Pericardium fibroblast (primary cell): ENCODE measurements around a stretch of chr1.

DNA sequence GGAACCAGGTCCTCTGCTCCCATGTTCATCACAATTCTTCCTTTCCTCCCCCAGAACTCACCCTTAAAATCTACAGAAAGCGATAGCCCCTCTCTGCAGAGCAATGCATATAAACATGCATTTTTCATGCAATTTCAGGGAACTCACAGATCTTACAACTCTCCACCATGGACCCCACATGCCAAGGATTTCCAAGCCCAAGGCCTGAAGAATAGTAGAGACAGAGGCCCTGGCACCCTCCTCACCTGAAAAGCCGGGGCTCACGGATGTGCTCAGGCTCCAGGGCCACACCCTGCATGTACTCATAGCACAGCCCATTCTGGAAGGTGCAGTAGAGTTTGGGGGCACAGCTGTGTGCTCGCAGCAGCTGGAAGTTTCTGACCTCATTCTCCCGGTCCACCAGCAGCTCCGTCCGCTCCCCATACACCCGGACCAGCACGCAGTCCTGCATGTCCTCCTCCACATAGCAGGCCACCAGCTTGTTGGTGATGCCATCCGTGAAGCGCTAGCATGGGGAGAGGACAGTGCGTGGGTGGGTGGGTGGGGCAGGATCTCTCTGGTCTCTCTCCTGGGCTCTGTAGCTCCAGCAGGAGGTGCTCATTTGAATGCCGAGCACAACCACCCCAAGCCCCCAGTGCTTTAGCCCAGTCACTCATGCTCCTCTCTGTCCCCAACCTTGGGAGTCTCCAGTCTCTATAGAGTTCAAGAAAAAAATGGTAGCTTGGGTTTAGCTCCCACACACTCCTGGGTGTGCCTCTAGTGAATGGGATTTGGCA lies 2.2 kb downstream of the ETNK2 start:
- RAMPAGE, long total RNA: no peak

GRCh38 chr1:204264752-204265319 lies 51.0 kb upstream of the GOLT1A start:
- RAMPAGE, long total RNA: no peak

DNA sequence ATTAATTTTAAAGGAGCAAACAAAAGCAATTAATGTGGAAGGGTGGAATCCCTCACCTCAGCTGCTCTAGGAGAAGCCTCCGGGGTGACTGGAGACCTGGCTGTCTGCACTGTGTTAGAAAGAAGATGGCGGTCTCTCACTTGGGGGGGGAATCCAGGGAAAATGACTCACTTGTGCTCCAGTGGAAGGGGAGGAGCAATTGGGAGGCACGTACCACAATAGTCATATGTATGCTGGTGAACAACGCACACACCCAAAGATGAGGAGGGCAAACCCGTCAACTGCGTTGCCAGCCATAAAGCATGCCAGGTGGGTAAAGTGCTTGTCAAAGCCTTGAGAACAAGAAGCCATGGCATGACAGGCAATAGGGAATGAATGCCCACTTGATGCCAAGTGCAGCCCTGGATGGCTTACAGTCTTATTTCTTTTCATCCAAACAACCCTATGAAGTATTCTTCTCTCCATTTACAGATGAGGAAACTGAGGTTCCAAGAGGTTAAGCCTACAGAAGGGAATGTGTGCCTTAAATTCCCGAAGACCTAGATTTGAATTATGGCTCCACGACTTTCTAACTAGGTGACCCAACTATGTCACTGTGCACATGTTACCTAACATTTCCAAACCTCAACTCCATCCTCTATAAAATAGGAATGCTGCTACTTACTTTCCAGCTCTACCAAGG lies 22.0 kb downstream of the PLEKHA6 start:
- RAMPAGE, long total RNA: no peak

GRCh38 chr1:204341219-204341784 lies 18.4 kb downstream of the PLEKHA6 start:
- RAMPAGE, long total RNA: no peak

DNA sequence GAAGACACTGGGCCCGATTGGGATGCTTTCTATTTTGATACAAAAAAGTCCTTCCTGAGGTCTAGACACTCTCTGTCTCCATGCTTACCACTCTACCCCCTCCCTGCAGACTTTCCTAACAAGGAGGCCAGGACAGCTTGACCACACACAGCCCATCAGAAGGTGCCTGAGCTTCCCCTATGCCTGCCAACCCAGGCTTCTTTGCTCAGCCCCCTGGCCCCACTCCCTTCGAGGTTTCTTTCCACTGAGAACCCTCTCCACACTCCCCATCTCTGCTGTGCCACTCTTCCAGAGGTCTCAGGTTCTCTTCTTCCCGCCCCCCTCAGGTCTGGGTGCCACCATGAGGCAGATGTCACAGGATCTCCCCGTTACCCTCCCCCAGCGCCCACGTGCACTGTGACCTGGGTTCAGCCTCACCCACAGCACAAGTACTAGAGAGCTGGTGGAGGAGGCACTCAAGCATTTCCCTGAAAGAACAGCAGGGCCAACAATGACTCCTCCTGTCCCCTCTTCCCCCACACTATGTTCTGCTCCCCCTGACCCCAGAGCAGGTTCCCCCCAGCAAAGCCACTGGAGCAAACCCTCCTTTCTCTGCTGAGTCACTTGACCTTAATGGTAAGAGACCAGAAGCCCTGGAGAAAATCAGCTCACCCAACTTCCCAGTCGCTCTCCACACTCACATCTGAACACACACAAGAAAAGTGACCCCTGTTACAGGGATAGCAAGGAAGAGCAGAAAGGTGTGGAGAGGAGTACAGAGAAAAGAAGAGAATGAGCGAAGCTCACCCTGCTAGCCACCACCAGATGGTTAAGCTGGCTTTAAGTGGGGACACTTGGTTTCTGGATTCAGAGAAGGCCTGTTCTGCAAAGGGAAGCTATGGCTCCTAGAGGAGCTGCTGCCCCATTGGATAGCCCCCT lies 14.3 kb downstream of the PLEKHA6 start:
- RAMPAGE, long total RNA: no peak

- RAMPAGE, long total RNA: no peak
Measured at GRCh38 chr1:204365020-204365219, 5.2 kb upstream of the PLEKHA6 start.

- RAMPAGE, long total RNA: no peak
Measured at GRCh38 chr1:204377641-204378857, 18.3 kb upstream of the PLEKHA6 start.

- RAMPAGE, long total RNA: no peak
Measured at GRCh38 chr1:204410459-204411516, 829 bp downstream of the PPP1R15B start.

- RAMPAGE, long total RNA: no peak
Measured at GRCh38 chr1:204424090-204424755, 12.6 kb upstream of the PPP1R15B start.

- RAMPAGE, long total RNA: no peak
Measured at GRCh38 chr1:204493580-204493988, 1.0 kb downstream of the PIK3C2B start.

DNA sequence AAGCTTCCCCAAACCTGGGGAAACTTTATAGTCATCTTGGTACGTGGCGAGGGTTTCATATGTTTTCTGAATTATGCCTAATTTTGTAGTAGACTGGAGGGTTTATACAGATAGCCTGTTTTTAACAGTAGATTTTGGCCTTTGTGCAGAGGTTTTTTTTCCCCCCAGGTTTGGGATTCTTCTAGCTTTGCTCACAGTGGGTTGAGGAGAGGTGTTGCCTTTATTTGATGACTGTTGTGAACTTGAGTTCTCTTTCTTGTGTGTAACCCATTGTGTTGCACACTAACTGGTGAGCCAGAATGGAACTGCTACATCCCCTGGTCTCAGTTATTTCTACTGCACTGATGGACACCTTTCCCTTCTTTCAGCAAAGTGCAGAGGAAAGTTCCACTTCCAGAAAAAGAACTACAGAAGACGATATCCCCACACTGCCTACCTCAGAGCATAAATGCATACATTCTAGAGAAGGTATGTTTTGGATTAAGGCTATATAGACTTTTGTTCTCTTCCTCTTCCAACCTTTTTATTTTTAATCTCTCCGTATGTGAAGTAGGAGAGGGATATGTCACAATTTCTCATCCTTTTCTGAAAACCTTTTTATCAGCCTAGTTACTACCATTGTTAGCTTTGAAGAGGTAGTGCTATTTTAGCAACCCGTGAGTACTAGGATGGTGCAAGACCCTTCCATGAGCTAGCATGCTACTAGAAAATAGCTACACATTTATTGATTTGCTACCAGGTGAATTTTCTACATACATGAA lies 21.8 kb downstream of the MDM4 start:
- RAMPAGE, long total RNA: no peak

DNA sequence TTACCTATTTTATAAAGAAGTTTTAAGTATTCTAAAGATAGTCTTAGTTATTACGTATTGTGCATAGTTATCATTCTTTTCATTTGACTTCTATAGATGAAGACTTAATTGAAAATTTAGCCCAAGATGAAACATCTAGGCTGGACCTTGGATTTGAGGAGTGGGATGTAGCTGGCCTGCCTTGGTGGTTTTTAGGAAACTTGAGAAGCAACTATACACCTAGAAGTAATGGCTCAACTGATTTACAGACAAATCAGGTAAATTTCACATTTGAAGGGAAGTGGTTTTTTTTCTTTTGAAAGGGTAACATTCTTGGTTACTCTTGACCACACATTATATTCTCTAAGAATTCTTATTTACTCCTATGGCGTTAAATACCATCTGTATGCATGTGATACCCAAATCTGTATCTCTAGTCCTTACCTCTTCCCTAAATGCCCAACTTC lies 26.5 kb downstream of the MDM4 start:
- RAMPAGE, long total RNA: no peak

DNA sequence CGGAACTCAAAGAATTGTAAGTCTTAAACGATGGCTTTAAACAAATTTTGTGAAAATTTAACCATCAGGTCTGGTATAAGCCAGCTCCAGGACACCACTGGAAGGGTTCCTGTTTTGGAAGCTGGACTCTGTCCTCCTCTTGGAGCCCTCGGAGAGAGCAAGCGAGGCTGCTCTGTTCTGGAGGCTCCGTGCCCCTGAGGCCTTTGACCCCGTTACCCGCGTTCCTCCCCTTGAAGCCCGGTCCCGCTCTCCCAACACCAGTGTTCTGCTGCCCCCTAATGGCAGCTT lies 21.7 kb upstream of the NFASC start:
- RAMPAGE, long total RNA: no peak

DNA sequence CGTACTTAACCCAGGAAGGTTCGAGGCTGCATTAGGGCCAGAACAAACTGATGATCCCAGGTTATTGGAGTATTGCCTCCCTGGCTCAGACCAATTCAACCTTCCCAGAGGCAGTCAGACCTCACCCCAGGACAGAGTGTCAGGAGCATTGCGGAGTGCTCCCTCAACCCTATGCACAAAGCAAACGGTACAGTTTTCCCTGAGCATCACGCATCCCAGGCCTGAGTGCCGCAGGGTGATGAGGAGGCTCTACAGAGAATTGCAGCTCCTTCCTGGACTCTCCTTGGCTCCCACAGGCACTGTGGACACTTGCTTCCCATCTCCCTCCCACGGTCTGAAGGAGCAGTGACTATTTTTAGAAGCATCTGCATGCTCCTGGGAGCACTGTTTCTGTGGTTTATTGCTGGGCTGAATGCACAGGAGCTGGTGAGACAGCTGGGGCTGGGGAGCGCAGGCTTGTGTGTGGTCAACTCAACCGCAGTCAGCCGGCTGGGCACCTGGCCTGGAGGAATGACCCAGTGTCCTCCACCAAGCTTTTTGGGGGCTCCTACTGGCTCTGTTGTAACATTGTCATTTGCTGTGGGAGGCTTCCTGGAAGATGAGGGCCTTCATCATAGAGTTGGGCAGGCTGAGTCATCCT lies 43.7 kb downstream of the NFASC start:
- RAMPAGE, long total RNA: no peak

DNA sequence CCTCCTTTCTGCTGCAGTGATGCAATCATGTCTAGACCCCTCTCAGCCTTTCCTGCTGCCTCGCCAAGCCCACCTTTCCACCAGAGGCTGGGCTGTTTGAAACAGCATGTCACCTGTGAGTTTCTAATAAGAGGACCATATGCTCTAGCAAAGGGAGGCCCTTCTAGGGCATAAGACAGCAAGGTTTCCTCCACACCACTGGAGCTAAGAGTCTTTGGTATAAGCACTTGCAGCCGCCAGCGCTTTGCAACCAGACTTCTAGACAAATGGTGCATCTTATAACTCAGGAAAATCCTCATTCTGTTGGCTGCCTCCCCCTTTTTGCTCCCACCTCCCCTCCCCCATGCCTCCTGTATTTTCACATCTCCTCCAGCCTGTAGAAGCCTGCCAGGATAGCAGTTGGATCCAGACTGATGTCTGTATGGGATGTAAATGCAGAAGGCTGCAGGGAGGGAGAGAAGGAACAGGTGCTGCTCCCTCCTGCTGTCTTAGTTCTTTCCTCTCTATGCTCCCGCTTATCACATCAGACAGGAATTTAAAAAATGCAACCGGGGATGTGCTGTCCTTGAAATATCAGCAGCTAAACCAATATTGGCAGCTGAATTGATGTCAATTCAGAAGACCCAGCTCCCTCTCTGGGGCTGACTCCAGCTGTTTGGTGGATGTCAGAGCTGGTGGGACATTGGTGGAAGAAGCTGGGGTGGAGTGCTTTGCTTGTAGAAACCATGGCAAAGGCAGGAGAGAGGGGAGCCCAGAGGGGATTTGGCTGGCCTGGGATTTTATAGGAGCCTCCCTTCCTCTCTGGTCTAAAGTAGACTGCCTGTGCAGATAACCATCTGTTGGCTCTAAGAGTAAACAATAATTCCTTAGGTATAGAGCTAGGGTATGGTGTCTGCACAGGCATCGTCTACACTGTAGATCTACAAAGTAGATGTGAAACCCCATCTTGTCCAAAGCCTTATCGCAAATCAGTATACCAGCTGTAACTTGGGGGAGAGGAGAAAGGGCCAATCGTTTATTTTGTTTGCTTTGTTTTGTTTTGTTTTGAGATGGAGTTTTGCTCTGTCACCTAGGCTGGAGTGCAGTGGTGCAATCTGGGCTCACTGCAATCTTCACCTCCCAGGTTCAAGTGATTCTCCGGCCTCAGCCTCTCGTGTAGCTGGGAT lies 95.8 kb downstream of the NFASC start:
- RAMPAGE, long total RNA: no peak

GRCh38 chr1:205119646-205120771 lies 1.8 kb downstream of the RBBP5 start:
- RAMPAGE, long total RNA: no peak

GRCh38 chr1:205284177-205285185 lies 37.1 kb downstream of the NUAK2 start:
- RAMPAGE, long total RNA: no peak

DNA sequence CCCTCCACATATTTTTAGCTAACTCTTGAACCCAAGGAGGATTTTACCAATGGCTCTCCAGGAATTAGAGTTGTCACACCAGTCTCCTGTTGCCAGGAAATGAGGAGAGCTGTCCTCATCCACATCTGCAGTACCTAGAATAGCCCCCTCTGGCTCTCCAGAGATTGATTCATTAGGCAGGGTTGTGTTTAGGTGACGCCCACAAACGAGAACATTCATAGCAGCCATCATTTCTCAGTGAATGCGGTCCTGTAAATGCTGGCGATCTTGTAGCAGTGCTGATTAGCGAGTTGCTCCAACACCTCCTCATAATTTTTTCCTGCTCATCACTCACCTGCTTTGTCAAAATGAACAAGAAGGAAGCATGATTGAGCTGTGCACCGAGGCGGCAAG lies 16.3 kb upstream of the KLHDC8A start:
- RAMPAGE, long total RNA: no peak

GRCh38 chr1:205447206-205448380 lies 8.3 kb downstream of the BLACAT1 start:
- RAMPAGE, long total RNA: no peak

GRCh38 chr1:205451109-205451758 lies 4.6 kb downstream of the BLACAT1 start:
- RAMPAGE, long total RNA: no peak